ENCODE data around the gene STK16.

- RRBS = no CpG with 5 or more reads among the region's 19 CpGs
Measured at GRCh38 chr2:219206014-219206611, 469 bp upstream of the ZFAND2B start.

DNA sequence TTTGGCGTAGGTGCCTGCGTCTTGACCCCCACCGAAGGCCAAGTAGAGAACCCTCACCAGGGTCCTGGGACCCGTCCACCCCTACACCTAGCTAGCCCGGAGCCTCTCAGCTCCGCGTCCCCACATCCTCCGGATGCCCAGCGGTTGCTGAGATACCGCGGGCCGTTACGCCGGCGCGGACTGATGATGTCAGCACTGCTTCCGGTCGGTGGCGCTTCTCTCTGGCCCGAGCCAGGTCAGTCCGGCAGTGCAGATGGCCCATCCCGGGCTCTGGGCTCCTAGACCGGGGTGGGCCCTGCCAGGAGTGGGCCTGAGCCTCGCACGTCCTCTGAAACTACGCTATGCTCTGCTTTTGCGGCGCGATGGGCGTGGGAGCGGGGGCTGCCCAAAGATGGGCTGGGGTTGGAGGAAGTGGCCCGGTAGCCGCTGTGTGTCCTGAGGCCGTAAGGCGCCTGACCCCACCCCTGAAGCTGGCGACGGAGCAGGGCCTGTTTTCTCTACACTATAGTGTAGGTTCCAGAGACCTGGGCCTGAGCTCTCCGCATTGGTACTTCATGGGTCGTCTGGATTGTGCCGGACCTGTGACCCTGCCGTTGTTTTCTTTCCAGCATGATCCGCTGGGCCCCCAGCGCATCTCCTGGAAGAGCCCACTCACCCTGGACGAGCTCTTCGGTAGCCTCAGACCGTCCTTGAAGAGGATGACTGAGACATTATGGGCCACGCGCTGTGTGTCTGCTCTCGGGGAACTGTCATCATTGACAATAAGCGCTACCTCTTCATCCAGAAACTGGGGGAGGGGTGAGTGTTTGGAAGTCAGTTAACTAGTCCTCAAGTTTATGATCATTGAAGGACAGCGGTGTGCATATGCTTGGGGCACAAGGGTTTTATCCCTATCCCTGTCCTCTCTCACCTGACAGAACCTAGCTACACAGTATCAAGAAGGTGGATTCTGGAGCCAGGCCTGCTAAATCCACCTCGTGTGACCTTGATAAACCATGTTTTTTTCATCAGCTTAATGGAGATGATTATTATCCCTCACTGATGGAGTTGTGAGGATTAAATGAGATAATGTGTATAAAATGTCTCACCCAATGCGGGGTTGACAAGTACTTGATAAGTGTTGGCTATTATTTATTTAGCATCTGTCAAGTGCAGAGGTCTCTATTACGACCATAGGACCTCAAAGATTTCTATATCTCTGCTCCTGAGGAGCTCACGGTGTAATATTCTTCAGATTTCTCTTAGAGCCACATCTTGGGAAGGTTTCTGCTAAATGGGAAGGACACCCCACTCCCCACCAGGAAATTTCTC lies at the start of gene STK16:
Gene STK16 (plus strand): TSS at position 192 of the 1,311 bp plus-strand sequence.
- RRBS = 3% methylated on average over 5 of the region's 55 CpGs

GRCh38 chr2:219246599-219247030 lies 1.3 kb downstream of the STK16 start:
- RRBS = no CpG with 5 or more reads among the region's 10 CpGs

- RRBS = no CpG with 5 or more reads among the region's 37 CpGs
Measured at GRCh38 chr2:219250142-219251397, 2.5 kb upstream of the TUBA4B start.

- RRBS = no CpG with 5 or more reads among the region's 7 CpGs
Measured at GRCh38 chr2:219253581-219253755, 250 bp downstream of the TUBA4A start.

GRCh38 chr2:219277656-219278656 lies 1.2 kb upstream of the DNAJB2 start:
- RRBS = no CpG with 5 or more reads among the region's 25 CpGs

DNA sequence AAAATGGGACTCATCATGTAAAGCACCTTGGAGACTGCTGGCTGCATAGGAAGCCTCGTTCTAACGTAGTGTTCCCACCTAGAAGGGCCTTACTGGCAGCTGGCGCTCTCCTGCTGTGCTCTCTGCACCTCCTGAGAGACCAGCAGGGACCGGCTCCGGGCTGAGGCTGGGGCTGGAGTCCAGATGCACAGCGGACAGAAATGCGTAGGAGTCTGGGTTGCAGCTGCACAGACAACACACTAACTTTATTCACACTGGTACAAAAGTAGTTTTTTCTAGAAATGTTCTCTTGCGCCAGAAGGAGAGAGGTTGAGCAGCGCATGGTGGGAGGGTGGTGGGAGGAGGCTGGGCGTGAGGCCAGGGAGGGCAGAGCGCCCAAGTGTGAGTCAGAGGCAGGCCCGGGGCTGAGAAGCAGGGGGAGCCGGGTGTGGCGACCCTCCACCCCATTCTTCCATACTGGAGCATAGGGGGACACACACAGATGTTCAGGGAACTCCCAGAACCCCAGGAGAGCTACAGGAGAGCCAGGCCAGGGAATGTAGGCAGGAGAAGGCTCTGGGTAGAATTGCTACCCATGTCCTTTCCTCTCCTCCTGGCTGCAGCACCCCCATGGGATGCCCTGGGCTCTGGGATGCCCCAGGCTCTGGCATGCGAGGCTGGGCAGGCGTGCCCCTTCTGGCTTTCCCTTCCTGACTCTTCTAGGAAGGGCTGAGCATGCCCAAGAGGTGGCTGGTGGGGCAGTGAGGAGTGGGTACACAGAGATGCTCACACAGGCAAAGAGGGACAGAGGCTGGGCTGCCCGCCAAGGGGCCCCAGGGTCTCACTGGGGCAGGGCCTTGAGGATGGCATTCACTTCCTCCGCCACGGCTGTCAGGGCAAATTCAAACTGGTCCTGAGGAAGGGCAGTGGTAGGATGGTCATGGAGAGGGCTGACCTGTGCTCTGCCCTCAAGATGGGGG lies 10.5 kb downstream of the DNAJB2 start:
- RRBS = no CpG with 5 or more reads among the region's 19 CpGs

DNA sequence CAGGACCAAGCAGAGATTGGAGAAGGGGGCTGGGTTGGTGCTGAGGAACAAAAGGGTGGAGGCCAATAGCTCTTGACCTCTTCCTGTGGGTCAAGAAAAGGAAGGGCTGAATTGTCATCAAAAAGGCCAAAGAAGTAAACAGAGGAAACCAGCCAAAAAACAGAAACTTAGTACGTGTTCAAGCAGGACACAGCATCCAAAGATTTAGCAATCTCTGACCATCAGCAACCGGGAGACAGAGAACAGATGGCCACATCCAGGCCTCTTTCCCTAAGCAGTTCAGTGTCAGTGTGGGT lies 2.9 kb downstream of the DNPEP start:
- RRBS = no CpG with 5 or more reads among the region's 2 CpGs

GRCh38 chr2:219386806-219387202 lies 908 bp downstream of the DNPEP start:
- RRBS = no CpG with 5 or more reads among the region's 12 CpGs

GRCh38 chr2:219416824-219417349 lies 1.3 kb upstream of the DES start:
- RRBS = no CpG with 5 or more reads among the region's 4 CpGs

DNA sequence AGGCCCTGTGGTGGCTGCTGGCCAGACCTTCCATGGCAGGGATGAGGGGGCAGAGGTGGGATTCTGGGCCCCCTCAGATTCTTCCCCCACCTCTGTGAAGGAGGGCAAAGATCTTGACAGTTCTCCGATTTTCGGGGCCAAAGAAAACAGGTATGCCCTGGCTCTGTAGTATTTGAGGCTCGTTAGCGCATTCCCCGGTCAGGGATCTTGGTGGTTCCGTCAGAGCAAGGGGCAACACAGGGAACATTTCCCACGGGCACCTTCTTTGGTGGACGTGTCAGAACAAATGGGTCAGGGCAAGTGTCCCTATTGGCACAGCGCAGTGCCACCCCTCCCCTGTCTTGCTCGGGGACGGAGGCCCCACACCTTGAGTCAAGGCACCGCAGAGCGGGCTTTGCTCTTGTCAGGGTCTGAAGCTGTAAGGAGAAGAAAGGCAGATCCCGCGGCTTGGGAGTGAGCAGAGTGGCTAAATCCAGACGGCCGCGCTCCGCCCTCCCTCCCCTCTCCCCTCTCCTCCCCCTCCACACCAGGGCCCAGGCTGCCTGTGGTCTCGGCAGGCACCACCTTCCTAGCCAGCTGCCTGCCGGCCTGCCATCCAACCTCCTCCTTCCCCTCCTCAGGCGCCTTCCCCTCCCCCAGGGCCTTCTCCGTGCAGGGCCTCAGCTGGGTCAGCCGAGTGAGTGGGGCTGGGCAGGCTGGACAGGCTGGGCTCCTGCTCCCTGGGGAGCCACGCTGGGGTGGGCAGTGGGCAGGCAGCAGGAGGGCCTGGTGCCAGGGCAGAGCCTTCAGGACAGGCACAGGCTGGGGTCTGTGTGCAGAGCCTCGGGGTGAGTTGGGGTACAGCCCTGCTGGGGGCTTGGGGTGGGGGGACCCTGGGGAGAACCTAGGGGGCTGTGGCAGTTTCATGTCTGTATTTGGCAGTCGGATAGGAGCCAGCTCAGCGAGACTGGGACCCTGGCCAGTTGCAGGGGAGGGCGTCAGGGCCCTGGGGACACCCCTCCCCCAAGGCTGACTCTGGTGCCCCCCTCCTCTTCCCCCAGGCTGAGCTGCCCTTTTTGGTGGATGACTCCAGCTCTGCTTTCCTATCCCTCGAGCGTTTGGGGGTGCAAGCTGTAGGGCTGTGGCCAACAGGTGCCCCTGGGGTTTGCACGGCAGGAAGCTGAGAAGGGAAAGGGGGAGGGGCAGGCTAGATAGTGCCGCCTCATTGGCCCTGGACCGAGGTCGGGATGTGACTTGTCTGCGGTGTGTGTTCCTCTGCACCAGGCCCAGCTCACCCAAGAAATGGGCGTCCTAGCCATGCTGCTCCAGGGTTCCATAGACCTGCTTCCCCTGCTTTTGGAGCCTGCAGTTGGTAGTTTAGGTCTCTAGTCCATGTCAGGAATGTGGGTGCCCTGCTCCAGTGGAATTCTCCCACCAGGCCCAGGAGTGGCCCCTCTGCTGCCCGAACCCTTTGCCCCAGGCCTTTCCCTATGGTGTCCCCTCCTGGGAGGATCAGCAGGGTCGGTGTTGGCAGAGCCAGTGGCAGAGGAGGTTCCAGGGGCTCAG lies 26.1 kb downstream of the SPEG start:
- RRBS = no CpG with 5 or more reads among the region's 39 CpGs

DNA sequence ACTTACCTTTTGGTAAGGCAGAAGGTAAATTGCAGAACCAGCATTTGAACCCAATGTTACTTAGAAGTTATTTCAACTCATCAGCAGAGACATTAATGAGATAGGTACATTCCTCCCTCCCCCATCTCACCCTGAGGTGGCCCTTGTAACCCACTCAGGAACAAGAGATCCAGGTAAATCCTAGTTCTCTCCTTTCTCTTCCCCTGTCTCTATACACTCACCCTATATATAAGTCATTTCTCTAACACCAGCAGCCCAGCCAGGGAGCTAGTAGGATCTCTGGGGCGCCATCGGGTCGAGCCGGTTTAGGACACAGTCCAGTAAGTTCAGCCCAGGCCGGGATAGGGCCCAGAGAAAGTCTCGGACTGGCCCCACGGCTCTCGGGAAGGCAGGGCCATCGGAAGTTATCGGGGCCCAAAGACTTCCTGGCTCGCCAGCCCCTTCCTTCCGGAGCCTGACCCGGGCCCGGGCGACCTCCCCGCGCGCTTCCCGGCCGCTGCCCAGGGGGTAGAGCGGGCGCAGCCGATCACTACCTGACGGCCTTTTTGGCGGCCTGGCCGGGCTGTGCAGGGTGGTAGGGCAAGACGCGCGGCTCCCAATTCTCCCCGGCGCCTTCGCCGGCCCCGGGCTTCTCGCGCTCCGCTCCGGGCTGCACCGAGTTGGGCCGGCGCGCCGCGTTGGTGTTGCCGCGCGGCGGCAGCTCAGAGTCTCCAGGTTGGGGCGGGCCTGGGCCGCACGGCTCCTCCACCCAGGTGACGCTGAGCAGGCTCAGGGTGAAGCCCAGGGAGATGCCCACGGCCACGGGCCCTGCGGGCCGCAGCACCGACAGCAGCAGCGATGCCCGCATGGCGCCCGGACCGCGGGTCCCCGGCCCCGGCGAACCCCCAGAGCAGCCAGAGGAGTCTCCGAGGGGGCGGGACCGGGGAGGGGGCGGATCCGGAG lies 646 bp downstream of the CHPF start:
- RRBS = 2% methylated on average over 18 of the region's 71 CpGs

GRCh38 chr2:219567893-219568628 lies 3.3 kb downstream of the OBSL1 start:
- RRBS = 75% methylated on average over 9 of the region's 32 CpGs

- RRBS = no CpG with 5 or more reads among the region's 12 CpGs
Measured at GRCh38 chr2:219596947-219597437, 665 bp upstream of the STK11IP start.

DNA sequence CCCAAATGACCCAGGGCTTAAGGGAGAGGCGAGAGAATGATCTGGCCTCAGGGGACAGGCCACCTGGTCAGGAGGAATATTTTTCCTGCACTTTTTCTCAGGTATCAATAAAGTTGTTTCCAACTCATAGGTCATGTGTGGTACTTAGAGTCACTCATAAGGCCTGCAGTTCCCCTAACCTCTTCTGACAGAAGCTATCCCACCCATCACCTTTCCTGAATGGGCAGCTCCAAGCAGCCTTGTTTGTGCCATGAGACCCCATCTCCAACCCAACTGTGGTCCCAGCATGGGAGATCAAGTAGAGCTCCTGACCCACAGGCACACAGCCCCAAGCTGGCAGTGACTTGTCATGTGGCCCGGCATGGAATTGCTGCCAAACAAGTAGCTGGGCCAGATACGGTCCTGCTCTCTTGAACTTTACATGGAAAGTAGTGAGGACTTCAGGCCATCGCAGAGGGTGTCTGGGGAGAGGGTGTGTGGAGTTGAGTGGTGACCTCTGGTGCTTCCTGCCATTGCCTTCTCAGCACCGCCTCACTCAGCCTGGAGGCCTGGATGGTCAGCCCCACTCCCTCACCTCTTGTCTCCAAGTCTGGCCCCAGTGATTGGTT lies 11.0 kb upstream of the SLC4A3 start:
- RRBS = no CpG with 5 or more reads among the region's 5 CpGs

GRCh38 chr2:219630945-219631242 lies 3.5 kb downstream of the SLC4A3 start:
- RRBS = no CpG with 5 or more reads among the region's 11 CpGs

DNA sequence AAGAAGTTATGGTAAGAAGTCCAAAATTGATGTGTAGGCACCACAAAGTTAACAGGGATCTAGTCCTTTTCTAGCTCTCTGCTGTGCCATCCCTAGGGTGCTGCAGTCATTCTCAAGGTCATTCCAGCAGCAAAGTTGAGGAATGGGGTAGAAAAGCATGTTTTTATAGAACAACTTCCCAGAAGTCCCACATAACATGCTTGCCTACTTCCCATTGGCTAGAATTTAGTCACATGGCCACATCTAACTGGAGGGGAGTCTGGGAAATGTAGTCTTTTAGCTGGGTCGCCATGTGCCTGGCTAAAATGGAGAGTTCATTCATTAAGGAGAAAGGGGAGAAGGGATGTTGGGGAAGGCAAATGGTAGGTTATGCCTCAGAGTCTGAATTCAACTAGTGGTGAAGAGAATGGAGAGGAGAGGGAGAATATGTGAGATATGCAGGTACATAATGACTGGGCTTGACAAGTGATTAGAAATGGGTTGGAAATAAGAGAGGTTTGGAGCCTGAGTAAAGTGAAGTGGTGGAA lies 85.7 kb downstream of the SLC4A3 start:
- RRBS = no CpG with 5 or more reads among the region's 1 CpG

DNA sequence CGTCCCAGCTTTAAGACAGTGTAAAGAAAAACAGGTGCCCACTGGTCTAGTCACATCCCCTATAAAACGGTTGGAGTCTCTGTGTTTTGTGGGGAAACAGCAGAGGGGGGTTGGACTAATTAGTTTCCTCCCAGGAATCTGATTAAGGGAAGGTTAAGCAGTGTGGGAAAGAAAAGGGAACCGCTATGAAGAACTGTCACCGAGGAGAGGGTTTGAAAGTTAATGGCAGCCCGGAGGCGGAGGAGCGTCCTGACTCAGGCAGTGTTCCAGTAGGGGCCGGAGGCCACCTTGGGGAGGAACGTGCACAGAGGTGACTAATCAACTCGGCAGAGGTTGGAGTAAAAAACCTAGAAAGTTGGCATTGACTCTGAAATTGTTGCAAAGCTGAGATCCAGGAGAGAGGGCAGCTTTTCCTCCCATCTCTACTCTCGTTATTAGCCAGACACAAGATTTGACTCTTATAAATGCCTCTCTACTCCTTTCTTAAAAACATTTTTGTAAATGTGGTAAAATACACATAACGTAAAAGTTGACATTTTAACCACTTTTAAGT lies 224.8 kb downstream of the SLC4A3 start:
- RRBS = no CpG with 5 or more reads among the region's 12 CpGs

DNA sequence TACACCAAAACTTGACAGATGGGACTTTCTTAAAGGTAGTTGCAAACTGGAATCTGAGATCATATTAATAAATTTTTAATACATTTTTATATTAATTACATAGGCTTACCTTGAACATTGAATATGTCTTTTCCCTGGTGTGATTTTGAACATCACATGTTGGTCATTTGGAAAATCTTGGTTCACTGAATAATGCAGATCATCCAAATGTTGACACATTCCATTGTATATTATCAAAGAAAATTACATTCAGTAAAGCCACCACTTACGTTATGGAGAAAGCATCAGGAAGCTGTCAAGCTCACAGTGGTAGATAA lies 597.0 kb downstream of the EPHA4 start:
- RRBS = no CpG with 5 or more reads among the region's 1 CpG

DNA sequence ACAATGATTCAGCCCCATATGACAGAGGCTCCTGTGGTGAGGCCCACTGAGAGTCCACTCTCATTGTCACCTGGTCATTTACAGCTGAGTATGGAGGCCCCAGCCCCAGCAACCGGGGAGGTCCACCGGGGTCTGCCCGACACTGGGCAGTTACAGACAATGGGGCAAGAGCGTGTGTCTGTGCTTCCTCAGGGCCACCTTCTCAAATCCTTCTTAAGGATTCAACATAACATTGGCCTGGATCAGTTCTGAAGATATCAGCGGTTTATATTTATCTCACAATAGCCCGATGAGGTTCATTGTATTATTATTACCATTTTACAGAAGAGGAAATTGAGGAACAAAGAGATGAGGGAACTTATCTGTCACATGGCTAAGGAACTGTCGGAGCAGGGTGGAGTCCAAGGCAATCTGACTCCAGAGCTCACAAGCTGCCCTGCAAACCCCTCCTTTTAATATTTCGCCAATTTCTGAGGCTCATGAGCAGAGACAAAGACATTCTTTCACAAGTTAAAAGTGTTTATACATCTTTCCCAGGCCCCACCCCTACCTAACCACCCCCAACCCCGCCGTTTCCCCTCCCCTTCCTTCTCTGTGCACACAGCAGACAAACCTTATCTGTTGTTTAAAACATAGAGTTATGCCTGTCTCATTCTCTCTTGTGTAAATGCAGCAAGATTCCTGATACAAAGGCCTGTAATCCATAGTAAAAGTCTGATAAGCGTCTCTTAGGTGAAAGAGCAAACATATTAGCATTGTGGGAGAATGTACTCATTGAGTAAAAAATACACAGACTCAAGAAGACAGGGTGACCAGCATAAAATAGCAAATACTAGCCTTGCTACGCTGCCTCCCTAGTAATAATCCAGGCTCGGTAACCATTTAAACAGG lies 44.4 kb downstream of the EPHA4 start:
- RRBS = no CpG with 5 or more reads among the region's 13 CpGs